OCI-LY7 (cell line): ENCODE data around the gene FAM98B.

DNA sequence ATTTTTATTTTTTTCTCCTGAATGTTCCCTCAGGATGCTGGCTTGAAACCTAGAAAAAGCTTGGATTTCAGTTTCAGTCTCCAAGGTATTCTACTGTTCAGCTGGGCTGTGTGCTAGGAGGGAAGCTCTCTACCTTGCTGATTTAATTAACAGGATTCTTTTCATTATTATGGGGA lies 185.2 kb downstream of the MEIS2 start:
- PRO-cap, result no peak
- RAMPAGE, long total RNA, result no peak

DNA sequence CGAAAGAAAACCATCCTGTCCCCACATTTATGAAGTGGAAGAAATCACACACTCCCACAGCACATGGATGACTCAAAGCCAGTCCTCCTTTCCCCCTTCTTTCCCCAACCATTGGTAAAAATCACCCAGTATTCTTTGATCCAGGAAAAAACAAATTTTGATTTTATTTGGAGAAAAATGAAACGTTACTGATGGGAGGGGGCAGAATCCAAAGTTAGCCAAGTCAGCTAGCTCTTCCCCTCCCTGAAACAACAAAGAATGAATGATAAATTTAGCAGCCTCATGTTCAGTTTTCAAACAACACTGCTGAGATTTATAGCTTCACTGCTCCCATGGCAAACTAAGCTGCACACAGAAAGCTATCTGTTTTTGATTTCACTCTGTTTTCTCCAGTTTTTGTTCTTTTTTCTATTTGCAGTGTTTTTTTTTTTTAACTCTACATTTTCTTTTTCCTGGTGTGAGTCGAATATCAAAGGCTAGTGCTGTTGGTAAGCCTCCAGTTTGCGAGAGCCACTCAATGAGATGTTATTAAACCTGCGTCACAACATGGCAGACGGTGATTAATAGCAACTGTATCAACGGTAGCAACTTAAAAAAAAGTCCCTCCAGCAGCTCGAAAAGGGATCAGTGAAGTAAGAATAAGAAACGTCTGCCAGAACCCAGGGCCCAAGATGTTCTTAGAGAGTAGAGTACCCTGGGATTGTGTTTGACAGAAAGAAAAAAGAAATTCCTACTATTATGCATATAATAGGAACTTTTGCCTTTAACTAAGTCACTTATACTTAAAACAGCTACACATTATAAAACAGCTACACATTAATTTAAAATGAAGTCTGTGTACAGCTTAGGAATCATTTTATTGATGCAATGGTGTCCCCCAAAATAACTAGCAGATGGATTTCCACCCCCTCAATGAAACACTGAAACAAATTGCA lies 84.2 kb downstream of the MEIS2 start:
- PRO-cap, result no peak
- RAMPAGE, long total RNA, result no peak

DNA sequence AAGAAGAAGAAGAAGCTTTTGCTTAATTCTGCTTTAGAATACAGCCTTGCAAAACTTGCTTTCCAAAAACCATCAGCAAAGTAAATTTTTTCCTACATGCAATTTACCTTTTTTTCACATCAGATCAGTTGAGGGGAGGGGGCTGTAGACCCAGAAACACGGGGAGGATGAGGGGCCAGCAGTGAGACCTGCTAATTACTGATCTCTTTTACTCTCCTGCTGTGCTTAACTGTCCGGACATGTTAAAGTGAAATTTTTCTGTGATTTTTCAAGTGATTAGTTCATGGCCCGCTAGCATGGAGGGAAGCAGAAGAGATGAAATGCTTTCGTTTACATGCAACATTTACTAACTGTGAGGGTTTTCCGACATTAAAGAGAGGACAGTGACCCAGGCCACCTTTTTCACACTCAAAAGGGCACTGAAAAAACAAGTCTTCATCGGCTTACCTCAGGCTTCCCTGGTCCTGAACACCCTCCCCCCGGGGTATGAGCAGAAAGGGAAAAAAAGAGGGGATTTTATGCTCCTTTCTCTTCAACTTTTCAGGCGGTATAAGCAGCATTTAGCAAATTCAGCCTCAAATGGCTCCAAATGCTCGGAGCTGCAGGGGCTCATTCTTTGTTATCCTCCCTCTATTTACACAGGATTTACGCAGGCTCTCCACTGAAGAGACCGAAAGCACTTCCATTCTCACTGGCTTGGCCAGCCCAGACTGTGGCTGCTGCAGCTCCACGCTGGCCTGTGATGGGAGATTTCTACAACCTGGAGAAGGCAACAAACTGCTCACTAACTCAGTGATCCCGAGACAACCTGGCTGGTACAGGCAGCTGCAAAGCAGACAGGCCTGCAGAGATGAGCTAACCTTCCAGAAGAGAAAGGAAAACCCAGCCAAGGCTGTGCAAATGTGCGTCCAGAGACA lies 54.6 kb downstream of the MEIS2 start:
- PRO-cap, result no peak
- RAMPAGE, long total RNA, result no peak

- PRO-cap, result bidirectional peak, plus-strand start at chr15:37098972, minus-strand start at chr15:37098957; bidirectional peak, plus-strand start at chr15:37099367, minus-strand start at chr15:37099132
- RAMPAGE, long total RNA, result no peak
Observed at GRCh38 chr15:37098893-37099854, 1.2 kb downstream of the MEIS2 start.

GRCh38 chr15:37101624-37102789 lies 1.7 kb upstream of the MEIS2 start:
- PRO-cap, result bidirectional peak, plus-strand start at chr15:37101843, minus-strand start at chr15:37101739
- RAMPAGE, long total RNA, result no peak

- PRO-cap, result no peak
- RAMPAGE, long total RNA, result no peak
Observed at GRCh38 chr15:37217422-37218076, 117.2 kb upstream of the MEIS2 start.

DNA sequence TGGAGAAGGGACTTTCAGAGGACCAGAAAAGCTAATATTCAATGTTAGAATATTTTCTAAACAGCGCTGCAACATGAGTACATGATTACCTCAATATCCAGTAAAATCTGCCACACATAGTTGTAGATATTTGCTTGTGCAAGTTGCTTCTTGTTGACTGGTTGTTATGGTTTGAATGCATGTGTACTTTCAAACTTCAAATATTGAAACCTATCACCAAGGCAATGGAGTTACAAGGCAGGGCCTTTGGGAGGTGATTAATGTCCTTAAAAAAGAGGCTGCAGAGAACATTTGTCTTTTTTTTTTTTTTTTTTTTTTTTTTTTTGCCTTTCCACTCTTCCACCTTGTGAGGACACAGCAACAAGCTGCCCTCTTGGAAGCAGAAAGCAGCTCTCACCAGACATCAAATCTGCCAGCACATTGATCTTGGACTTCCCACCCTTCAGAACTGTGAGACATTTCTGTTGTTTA lies 50.0 kb downstream of the TMCO5A start:
- PRO-cap, result no peak
- RAMPAGE, long total RNA, result no peak

- PRO-cap, result no peak
- RAMPAGE, long total RNA, result no peak
Observed at GRCh38 chr15:38068894-38069490, 134.6 kb downstream of the TMCO5A start.

GRCh38 chr15:38253402-38253973 lies 852 bp downstream of the SPRED1 start:
- PRO-cap, result no peak
- RAMPAGE, long total RNA, result no peak

DNA sequence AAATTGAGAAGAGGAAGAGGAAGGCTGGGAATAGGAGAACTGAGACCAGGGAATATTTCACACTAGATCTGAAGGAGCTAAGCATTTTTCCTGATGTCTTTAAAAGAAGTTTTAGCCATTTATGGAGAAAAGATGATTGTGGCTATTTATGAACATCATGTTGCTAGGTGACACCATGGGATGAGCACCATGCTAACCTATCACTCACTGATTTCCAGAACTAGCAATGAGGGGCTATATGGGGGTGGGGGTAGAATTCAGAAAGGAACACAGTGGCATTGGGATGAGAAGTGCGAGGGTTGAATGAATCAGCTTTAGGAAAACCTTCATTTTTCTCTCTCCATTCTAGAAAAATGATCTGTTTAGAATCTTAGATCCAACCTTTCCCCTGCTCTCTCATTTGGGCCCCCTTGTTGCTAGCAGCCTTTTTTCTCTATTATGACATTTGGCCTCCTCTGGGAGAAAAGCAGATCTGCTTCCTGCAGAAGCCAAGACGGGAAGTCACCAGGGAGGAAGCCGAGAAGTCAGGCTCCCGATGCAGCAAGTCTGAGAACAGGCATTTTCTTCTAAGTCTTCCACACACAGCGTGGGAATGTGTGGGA lies 76.0 kb upstream of the FAM98B start:
- PRO-cap, result no peak
- RAMPAGE, long total RNA, result no peak

GRCh38 chr15:38453593-38454725 lies at the start of gene FAM98B:
FAM98B (plus strand) TSS chr15:38454127.
- PRO-cap, result bidirectional peak, plus-strand start at chr15:38454181, minus-strand start at chr15:38454071; bidirectional peak, plus-strand start at chr15:38454406, minus-strand start at chr15:38454374; unidirectional peak, minus-strand start at chr15:38454531
- RAMPAGE, long total RNA, result start-site peak on the plus strand at chr15:38454132-38454184, 260 and 64 reads in 2 replicates

DNA sequence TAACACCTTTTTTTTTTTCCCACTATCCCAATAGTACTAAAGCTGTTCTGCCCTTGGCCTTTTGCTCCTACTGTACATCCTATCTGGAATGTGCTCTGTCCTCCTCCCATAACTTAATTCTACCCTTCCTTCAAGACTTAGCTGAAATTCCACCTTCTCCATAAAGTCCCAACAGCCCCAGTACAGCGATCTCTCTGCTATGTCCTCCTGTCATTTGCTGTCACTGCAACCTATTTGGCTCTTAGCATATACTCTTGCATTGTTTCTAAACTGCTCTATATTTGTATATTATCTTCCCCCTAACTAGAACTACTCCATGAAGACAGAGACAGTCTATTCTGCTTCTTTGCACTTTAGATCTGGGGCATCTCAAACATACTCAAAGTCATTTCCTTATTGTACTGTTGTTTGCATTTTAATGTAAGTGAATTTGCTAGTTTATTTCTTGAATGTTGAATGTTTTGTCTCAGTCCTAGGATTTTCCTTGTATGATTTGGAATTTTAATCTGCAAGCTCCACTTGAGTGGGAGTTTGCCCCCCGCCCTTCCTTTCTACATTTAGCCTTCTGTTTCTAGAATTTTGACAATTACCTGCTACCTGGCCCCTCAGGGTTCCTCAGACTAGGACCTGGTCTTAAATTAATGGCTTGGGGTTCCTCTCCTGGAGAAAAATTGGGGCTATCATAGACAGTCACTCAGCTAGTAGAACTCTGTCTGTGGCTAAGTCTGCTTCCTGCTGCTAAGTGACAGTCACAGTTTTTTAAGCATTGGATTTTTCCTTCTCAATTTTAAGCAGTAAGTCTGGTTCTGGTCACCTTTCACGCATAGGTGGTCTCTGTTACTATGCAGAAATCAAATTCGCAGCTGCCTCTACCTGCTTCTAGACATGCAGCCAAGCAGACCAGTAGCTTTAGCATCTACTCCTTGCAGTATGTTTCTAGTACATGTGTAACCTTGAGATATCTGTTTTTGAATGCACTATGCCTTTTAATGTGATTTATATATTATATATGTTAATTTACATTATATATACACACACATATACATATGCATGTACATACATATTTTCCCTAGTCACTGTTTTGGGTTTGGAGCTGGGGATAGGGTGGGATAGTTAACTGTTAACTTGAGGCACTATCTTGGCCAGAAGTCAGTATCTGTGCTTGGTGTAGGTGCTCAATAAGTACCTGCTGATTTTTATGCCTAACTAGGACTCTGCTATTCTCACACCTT lies 43.9 kb downstream of the FAM98B start:
- PRO-cap, result no peak
- RAMPAGE, long total RNA, result no peak

GRCh38 chr15:38610673-38611627 lies 46.3 kb upstream of the RASGRP1 start:
- PRO-cap, result no peak
- RAMPAGE, long total RNA, result no peak

GRCh38 chr15:38864565-38865003 lies 300.0 kb upstream of the RASGRP1 start:
- PRO-cap, result no peak
- RAMPAGE, long total RNA, result no peak

GRCh38 chr15:38865004-38865458 lies 300.4 kb upstream of the RASGRP1 start:
- PRO-cap, result no peak
- RAMPAGE, long total RNA, result no peak

- PRO-cap, result no peak
- RAMPAGE, long total RNA, result no peak
Observed at GRCh38 chr15:39433940-39434276, 147.0 kb upstream of the THBS1 start.

- PRO-cap, result no peak
- RAMPAGE, long total RNA, result no peak
Observed at GRCh38 chr15:39466574-39467035, 114.3 kb upstream of the THBS1 start.

GRCh38 chr15:39468219-39468886 lies 112.5 kb upstream of the THBS1 start:
- PRO-cap, result no peak
- RAMPAGE, long total RNA, result no peak

GRCh38 chr15:39943336-39943658 lies 9.4 kb downstream of the EIF2AK4 start:
- PRO-cap, result no peak
- RAMPAGE, long total RNA, result no peak

- PRO-cap, result no peak
- RAMPAGE, long total RNA, result no peak
Observed at GRCh38 chr15:39996741-39997191, 42.2 kb downstream of the SRP14 start.